ENCODE measurements around the genes SLC25A23, CD70 and GPR108.

GRCh38 chr19:6065585-6066293 is 44.6 kb downstream of the RFX2 start:
- PRO-cap, 4 experiments = peak in 4 of 4 experiments; most common plus-strand start chr19:6066164 (in 2); most common minus-strand start chr19:6065913 (in 3)
- RAMPAGE, long total RNA, 2 experiments = start-site peak on the minus strand in 1 of 2 experiments, at chr19:6065904-6065942 at its widest, 9 reads per replicate
- RRBS = no CpG with 5 or more reads among the region's 18 CpGs

DNA sequence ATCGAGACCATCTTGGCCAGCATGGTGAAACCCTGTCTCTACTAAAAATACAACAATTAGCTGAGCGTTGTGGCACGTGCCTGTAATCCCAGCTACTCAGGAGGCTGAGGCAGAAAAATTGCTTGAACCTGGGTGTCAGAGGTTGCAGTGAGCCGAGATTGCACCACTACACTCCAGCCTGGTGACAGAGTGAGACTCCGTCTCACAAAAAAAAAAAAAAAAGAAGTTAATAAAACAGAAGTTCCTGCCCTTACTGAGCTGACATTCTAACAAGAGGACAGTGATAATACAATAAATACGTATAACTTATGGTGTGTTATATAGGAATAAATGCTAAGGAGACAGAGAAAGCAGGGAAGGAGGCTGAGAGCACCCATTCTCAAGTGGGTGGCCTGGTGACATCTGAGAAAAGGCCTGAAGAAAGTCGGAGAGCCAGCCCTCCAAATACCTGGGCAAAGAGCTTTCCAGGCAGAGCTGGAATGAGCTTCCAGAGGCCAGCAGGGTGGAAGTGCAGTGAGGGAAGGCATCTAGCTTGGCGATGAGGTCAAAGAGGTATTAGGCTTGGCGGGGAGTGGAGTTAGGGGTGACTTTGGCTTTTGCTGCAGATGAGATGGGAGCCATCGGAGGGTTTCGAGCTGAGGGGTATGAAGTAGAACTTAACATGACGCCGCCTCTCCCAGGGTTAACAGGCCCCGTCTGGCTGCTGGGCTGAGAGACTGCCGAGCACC is 5.2 kb downstream of the RFX2 start:
- PRO-cap, 4 experiments = no peak in any of the 4 experiments
- RAMPAGE, long total RNA, 2 experiments = no peak in any of the 2 experiments
- RRBS = no CpG with 5 or more reads among the region's 15 CpGs

- PRO-cap, 4 experiments = no peak in any of the 4 experiments
- RAMPAGE, long total RNA, 2 experiments = no peak in any of the 2 experiments
- RRBS = no CpG with 5 or more reads among the region's 12 CpGs
These were observed 69.8 kb downstream of the ACSBG2 start for GRCh38 chr19:6205121-6205744.

- PRO-cap, 4 experiments = no peak in any of the 4 experiments
- RAMPAGE, long total RNA, 2 experiments = no peak in any of the 2 experiments
- RRBS = no CpG with 5 or more reads among the region's 3 CpGs
These were observed 8.5 kb upstream of the PSPN start for GRCh38 chr19:6384351-6384579.

- PRO-cap, 4 experiments = no peak in any of the 4 experiments
- RAMPAGE, long total RNA, 2 experiments = no peak in any of the 2 experiments
- RRBS = 73% methylated on average over 6 of the region's 22 CpGs
These were observed 8.2 kb downstream of the KHSRP start for GRCh38 chr19:6416229-6416984.

DNA sequence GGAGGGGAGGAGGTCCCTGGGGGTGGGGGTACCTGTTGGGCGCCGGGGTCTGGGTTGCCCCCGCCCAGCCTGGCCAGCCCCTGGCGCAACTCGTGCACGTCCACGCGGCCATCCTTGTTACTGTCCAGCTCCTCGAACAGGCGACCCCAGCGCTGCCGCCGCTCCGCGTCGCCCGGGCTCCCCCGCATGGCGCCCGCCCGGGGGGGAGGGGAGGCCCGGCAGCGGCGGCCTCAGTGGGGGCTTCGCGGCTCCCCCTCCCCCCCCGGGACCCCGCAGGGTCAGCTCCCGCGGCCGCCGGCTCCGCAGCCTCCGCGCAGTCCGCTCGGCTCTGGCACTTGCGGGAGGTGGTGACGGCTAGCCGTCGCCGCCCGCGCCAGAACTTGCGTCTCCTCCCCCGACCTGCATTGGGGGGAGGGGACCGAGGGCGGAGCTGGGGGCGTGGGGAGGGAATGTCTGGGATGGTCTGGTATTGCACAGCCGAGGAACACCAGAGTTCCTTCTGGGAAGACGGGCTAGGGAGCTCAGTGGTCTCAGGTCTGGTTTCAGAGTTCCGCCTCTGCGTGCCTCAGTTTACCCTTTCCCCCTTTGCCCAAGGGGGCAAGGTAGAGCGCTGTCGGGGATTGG is at the start of gene SLC25A23:
TSS of gene SLC25A23 (minus strand) at position 352 of the 624 bp plus-strand sequence.
- PRO-cap, 4 experiments = peak in 4 of 4 experiments; most common plus-strand start position 490 of the sequence (in 4); most common minus-strand start position 320 of the sequence (in 2)
- RAMPAGE, long total RNA, 2 experiments = no peak in any of the 2 experiments
- RRBS = 2% methylated on average over 8 of the region's 55 CpGs

- PRO-cap, 4 experiments = no peak in any of the 4 experiments
- RAMPAGE, long total RNA, 2 experiments = no peak in any of the 2 experiments
- RRBS = no CpG with 5 or more reads among the region's 20 CpGs
These were observed 5.3 kb downstream of the CRB3 start for GRCh38 chr19:6469001-6470169.

- PRO-cap, 4 experiments = no peak in any of the 4 experiments
- RAMPAGE, long total RNA, 2 experiments = no peak in any of the 2 experiments
- RRBS = no CpG with 5 or more reads among the region's 6 CpGs
These were observed 6.0 kb downstream of the CRB3 start for GRCh38 chr19:6470170-6470406.

DNA sequence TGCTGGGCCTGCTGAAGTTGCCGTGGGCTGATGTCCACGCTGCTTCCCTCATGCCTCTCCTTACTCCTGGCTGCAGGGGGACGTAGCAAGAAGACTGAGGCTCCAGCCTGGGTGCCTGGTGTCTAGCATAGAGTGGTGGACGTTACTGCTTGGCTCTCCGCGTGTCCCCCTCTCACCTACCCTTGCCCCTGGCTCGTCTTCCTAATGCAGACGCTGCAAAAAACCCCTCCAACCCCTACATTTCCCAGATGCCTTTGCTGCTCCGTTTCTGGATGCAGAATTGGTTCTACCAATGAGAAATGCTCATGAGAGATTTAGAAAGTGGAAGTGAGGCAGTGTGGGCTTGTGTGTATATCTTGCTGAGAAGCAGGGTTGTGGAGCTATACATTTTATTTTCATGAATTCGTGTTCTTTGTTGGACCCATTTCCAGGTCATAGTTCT is 7.8 kb upstream of the DENND1C start:
- PRO-cap, 4 experiments = no peak in any of the 4 experiments
- RAMPAGE, long total RNA, 2 experiments = no peak in any of the 2 experiments
- RRBS = no CpG with 5 or more reads among the region's 10 CpGs

DNA sequence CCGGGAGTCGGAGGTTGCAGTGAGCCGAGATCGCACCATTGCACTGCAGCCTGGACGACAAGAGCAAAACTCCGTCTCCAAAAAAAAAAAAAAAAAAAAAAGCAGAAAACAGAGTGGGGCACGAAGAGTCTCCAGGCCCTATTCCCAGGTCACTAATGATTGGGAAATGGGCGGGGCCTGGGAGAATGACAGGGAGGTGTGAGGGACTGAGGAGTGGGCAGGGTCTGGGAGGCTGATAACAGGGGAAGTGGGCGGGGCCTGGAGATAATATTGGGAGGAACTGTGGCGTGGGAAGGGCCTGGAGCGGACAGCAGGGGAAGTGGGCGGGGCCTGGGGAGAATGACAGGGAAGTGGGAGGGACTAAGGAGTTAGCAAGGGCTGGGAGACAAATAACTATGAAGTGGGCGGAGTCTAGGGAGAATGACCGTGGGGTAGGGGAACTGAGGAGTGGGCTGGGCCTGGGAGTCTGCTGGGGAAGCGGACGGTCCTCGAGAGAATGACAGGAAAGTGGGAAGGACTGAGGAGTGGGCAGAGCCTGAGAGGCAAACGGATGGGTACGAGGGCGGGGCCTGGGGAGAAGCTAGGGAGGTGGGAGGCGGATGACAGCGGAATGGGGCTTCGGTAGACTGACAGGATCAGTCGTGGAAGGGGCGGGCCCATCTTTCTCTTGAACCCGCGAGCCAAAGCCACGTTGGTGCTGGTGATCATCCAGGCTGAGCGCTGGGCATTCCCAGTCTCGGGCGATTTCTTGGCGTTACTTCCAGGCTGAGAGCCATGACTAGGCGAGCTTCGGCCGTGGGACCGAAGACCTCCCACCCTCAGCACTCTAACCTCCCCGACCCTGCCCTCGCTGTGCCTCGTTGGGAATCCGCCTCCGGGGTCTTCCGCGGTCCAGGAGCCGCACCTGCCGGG is 14.0 kb upstream of the TUBB4A start:
- PRO-cap, 4 experiments = peak in 3 of 4 experiments; most common plus-strand start position 575 of the sequence (in 3)
- RAMPAGE, long total RNA, 2 experiments = no peak in any of the 2 experiments
- RRBS = 14% methylated on average over 1 of the region's 45 CpGs

DNA sequence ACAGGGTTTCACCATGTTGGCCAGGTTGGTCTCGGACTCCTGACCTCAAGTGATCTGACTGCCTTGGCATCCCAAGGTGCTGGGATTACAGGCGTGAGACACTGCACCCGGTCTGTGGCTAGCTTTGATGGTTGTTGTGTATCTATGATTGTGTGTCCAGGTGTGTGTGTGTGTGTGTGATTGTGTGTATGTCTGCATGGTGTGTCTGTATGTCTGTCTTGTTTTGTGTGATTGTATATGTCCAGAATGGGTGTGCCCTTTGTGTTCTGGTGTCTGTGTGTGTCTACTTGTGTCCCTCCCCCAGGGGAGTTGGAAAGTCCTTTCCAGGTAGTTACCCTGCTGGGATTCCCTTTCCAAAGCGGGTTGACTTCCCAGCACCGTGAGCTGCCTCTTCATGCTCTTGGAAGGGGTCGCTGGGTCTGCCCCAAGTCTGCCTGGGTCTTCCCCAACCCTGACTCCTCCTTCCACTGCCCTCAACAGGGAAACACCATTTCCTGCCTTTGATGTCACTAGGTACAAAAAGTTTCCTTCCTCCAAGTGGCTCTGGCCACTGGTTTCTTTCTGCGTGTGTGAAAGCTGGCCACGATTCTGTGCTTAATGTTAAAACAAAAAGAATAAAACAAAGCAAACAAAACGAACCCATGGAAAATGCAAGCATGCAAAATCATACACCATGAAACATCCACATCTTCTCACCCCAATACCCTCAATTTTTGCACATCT is 12.9 kb upstream of the TNFSF9 start:
- PRO-cap, 4 experiments = no peak in any of the 4 experiments
- RAMPAGE, long total RNA, 2 experiments = no peak in any of the 2 experiments
- RRBS = no CpG with 5 or more reads among the region's 9 CpGs

DNA sequence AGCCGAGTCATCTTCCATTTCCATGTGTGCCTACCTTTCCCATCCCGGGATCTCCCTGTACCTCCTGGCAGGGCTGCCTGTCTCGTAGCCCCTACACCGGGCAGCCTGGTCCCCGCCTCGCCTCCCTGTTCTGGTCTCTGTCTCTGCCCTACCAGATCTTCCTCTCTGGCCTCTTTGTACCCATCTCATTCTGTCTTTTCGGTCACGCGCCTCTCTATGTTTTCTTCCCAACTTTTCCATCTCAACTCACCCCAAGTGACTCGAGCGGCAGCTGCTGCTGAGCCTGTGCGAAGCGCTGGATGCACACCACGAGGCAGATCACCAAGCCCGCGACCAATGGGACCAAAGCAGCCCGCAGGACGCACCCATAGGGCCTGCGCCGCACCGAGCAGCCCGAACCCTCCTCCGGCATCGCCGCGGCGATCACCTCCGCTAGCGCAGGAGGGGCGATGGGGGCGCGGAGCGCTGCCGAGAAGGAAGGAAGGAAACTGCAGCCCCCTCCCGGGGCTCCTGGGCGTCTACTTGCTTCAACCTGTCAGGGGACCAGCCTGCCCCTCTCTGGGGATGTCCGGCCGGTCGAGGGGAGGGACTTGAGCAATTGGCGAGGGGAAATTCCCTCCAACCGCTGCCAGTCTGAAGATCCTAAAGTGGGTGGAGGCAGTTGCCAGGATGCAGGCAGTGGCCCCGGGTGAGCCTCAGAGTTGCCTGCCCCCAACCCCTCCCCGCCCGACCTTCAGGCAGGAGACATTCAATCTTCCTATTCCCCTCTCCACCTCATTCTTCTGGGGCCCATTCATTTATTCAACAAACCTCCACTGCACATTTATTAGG is at the start of gene CD70:
TSS of gene CD70 (minus strand) at position 560 of the 831 bp plus-strand sequence.
- PRO-cap, 4 experiments = no peak in any of the 4 experiments
- RAMPAGE, long total RNA, 2 experiments = no peak in any of the 2 experiments
- RRBS = 2% methylated on average over 19 of the region's 44 CpGs

DNA sequence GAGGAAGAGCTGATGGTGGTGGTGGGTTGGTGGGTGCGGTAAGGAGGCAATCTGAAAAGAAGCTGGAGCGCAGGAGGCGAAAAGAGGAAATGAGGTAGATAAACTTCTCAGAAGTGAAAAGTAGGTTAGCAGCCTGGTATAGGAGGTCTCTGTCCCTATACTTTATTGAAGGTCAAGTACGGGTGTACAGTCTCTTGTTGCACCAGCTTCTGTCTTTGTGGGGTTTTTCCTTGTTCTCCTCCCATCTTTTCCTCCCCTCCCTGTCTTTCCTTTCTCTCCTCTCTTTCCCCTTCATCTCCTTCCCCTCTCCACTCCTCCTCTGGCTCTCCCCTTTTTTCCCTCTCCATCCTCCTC is 15.5 kb downstream of the TNFSF14 start:
- PRO-cap, 4 experiments = no peak in any of the 4 experiments
- RAMPAGE, long total RNA, 2 experiments = no peak in any of the 2 experiments
- RRBS = no CpG with 5 or more reads among the region's 4 CpGs

DNA sequence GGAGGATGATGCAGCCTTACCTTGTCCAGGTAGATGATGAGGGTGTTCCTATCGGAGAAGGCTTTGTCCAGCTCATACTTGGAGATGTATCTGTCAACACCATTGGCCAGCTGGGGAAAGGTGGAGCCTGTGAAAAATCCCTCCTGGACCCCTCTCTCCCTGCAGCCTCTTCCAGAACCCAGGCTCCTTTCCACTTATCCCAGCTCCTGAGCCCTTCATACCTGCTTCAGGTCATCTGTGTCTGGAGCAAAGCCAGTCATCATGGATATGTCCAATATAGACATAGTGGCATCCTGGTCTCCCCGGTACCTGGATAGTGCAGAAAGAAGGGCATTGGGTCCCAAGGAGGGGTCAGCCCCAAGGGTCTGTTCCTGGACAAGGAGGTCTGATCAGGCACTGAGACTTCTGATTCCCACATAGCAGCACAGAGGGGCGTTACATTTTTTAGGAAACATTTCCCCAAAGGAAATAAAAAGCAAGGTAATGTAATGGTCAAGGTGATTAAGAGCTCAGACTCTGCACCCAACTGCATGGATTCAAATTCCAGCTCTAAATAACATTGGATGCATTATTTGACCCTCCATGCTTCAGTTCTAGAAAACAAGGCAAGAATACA is 12.1 kb upstream of the TNFSF14 start:
- PRO-cap, 4 experiments = no peak in any of the 4 experiments
- RAMPAGE, long total RNA, 2 experiments = no peak in any of the 2 experiments
- RRBS = no CpG with 5 or more reads among the region's 3 CpGs

- PRO-cap, 4 experiments = no peak in any of the 4 experiments
- RAMPAGE, long total RNA, 2 experiments = no peak in any of the 2 experiments
- RRBS = no CpG with 5 or more reads among the region's 7 CpGs
These were observed 14.7 kb upstream of the TNFSF14 start for GRCh38 chr19:6684559-6685195.

DNA sequence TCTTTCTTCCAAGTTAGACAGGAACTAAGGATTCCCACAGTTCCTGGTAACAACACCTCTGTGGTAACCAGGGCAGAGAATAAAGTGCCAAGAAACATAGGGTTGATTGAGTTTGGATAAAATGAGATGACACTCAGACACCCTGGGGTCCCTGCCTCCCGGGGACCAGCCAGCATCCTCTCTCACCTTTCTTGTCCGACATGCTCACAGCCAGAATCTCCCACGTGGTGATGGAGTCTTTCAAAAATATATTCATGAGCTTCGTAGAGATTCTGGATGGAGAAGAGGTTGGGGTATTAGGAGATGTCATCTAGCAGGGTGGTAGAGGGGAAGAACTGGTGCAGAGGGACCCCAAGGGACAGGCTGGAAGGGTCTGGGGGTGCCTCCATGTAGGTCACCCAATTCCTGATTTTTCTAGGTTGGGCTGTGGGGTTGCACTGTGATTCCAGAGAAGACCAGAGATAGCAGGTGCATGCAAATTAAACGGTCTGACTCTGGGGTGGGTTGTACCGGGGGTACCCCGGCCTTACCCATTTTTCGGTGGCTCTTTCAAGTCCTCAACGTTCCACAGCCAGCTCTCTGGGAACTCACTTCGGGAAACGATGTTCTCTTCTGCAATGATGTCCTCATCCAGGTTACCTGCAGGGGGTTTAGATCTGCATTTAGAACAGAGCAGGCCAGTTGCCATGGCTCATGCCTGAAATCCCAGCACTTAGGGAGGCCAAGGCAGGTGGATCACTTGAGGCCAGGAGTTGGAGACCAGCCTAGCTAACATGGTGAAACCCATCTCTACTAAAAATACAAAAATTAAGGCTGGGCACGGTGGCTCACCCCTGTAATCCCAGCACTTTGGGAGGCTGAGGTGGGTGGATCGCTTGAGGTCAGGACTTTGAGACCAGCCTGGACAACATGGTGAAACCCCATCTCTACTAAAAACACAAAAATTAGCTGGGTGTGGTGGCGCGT is 18.2 kb downstream of the C3 start:
- PRO-cap, 4 experiments = no peak in any of the 4 experiments
- RAMPAGE, long total RNA, 2 experiments = start-site peak on the minus strand in 1 of 2 experiments, centred at positions 228 to 629 of the sequence, 222 to 494 reads per replicate
- RRBS = no CpG with 5 or more reads among the region's 15 CpGs

DNA sequence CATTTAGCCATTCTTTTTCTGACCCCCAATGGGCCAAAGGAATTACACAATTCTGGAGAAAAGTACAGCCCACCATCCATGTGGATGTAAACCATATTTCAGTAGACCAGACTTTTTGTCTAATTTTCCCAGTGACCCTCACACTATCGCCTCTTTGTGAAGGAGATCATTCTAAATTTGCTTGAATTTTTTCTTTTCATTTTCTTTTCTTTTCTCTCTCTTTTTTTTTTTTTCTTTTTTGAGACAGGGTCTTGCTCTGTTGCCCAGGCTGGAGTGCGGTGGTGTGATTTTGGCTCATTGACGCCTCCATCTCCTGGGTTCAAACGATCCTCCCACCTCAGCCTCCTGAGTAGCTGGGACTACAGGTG is 15.3 kb downstream of the C3 start:
- PRO-cap, 4 experiments = no peak in any of the 4 experiments
- RAMPAGE, long total RNA, 2 experiments = no peak in any of the 2 experiments
- RRBS = no CpG with 5 or more reads among the region's 4 CpGs

- PRO-cap, 4 experiments = no peak in any of the 4 experiments
- RAMPAGE, long total RNA, 2 experiments = no peak in any of the 2 experiments
- RRBS = no CpG with 5 or more reads among the region's 7 CpGs
These were observed 1.9 kb upstream of the C3 start for GRCh38 chr19:6722227-6722881.

- PRO-cap, 4 experiments = peak in 4 of 4 experiments; most common minus-strand start chr19:6737580 (in 4)
- RAMPAGE, long total RNA, 2 experiments = start-site peak on the minus strand in 1 of 2 experiments, at chr19:6736652-6737557 at its widest, 135 reads per replicate
- RRBS = 10% methylated on average over 9 of the region's 62 CpGs
These were observed at the start of gene GPR108 for GRCh38 chr19:6736845-6737721. GPR108 (minus strand) TSS chr19:6737580.

DNA sequence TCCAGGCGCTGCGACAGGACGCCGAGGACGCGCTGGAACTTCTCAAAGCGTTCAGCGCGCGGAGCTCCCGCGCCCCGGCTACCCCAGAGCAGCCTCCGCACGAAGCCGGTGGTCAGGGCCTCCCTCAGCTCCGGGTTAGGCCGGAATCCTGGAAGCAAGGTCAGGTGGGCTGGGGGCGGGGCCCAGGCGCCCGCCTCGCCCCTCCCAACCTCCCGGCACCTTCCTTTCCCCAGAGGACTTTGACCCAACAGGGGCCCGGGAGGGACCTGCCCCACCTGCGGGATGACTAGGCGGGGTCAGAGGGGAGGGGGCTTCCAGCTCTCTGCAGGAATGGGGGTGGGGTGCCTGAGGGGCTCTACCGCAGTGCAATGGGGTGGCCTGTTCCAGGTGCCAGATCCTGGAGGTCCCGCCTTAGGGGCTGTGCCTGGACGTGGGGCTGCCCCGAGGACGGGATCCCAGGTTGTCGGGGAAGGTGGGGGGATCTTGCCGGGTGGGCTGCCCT is 13.2 kb downstream of the TRIP10 start:
- PRO-cap, 4 experiments = no peak in any of the 4 experiments
- RAMPAGE, long total RNA, 2 experiments = no peak in any of the 2 experiments
- RRBS = 67% methylated on average over 13 of the region's 33 CpGs